Mammary epithelial cell (primary cell): ENCODE measurements around a stretch of chr12.

GRCh38 chr12:56724582-56724910 is 553 bp downstream of the NACA start:
- CAGE, long polyA plus RNA: no peak
- RRBS: 0% methylated on average over 1 of the region's 11 CpGs

DNA sequence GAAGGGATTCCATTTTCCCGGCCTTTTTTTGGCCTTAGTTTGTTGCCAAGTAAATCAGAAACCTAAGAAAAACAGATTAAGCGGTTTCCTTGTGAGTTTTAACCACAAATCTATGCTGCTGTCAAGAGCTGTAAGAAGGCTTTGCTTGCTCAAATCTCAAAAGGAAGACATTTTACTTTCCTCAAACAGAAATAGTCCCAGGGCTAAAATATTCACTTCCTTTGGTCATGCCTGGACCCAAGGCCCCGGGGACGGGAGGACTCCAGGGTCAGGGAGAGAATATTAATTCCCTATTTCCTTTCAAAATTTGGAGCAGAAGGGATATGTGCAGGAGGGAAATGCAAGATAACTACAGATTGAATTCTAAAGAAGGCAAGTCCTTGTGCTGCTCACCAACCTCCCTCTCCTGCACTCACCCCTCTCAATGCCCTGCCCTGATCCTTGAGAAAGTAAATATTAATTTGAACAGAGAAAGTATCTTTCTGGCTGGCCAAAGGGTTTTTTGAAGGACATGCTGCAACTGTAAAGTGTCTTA is 75.7 kb downstream of the HSD17B6 start:
- CAGE, long polyA plus RNA: no peak
- RRBS: no CpG with 5 or more reads among the region's 4 CpGs

GRCh38 chr12:56870659-56871050 is 63.6 kb downstream of the SDR9C7 start:
- CAGE, long polyA plus RNA: no peak

DNA sequence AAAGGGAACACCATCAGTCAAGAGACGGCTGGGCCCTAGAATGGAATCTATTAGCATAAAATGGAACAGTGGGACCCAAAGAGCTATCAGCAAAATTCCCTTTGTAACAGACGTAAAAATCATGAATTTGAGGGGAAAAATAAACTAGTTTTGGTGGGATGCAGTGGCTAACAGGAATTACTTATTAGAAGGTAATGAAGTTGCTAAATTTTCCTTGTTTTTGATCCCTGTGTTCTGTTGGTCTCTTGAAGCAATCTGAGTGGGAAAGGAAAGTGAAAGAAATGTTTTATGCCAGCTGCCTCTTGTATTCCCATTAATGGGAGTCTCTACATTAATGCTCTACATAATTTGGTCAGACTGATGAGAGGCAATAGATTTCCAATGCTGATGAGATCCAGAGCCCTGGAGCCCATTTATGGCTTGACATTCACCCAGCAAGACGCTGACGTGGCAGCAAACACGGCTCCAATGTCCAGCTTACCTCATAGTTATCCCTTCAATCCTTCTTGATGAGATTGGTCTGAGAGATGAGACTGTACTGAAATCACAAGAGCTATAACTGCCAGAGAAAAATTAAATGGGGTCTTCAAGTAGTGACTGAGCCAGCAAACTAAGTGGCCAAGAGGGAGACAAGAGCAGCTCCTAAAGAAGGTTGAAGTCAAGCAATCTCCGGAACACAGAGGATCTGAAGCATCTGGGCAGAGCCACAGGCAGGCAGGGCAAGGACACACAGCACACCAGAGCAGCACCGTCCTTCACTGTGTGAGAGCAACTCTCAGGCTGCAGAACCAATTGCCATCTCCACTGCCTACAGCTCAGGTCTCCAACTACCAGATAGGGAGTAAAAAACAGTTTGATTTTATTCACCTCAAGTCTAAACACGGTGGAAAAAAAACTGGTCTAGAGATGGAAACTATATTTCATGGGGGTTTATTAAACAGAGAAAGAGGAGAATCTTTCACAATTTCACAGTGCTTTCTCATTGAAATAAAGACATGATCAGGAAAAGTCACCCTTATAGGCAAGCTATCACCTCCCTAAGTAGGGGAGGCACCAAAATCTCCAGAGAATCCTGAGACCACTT is 7.2 kb upstream of the MYO1A start:
- CAGE, long polyA plus RNA: no peak
- RRBS: no CpG with 5 or more reads among the region's 8 CpGs

GRCh38 chr12:57094456-57095330 is 5.8 kb downstream of the NAB2 start:
- CAGE, long polyA plus RNA: no peak
- RRBS: 53% methylated on average over 3 of the region's 13 CpGs

DNA sequence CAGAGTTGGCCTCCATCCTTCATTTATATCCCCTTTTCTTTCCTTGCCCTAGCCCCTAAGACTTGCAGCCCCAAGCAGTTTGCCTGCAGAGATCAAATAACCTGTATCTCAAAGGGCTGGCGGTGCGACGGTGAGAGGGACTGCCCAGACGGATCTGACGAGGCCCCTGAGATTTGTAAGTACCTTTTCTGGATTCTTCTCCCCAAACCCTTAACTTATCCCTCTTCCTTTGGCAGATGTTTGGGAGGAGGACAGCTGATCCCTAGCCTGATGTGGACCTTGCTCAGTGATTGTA is 10.1 kb downstream of the LRP1 start:
- CAGE, long polyA plus RNA: no peak
- RRBS: no CpG with 5 or more reads among the region's 5 CpGs

- CAGE, long polyA plus RNA: no peak
- RRBS: no CpG with 5 or more reads among the region's 18 CpGs
Measured at GRCh38 chr12:57184588-57185242, 31.9 kb upstream of the NXPH4 start.

DNA sequence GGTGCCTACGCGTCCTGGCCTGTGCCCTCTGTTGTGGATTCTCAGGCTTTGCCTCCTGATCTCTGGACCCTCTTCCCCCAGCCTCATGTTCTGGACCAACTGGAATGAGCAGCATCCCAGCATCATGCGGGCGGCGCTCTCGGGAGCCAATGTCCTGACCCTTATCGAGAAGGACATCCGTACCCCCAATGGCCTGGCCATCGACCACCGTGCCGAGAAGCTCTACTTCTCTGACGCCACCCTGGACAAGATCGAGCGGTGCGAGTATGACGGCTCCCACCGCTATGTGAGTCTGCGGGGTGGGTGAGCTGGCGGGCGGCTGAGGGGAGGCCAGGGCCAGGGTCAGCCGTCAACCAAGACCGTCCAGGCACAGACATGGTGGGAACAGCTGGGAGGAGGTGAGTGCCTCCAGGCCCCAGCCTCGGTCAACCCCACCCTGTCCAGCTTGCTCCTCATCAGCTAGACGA is 25.8 kb upstream of the NXPH4 start:
- CAGE, long polyA plus RNA: no peak
- RRBS: no CpG with 5 or more reads among the region's 24 CpGs

DNA sequence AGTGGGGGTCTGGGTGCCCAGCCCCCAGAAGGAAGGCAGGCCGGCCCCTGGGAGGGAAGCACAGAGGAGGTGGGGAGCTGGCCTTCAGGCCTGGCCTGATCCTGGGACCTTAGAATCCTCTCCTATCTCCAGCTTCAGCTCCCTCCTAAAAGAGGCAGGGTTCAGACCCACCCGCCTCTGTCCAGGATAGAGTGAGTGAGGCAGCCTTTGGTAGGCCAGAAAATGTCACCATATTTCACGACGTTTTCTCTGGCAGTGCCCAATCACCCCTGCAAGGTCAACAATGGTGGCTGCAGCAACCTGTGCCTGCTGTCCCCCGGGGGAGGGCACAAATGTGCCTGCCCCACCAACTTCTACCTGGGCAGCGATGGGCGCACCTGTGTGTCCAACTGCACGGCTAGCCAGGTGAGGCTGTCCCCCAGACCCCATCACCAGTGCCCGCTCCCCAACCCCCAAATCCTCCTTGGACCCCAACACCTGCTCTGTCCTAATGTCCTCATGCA is 16.9 kb upstream of the NXPH4 start:
- CAGE, long polyA plus RNA: no peak
- RRBS: no CpG with 5 or more reads among the region's 9 CpGs

DNA sequence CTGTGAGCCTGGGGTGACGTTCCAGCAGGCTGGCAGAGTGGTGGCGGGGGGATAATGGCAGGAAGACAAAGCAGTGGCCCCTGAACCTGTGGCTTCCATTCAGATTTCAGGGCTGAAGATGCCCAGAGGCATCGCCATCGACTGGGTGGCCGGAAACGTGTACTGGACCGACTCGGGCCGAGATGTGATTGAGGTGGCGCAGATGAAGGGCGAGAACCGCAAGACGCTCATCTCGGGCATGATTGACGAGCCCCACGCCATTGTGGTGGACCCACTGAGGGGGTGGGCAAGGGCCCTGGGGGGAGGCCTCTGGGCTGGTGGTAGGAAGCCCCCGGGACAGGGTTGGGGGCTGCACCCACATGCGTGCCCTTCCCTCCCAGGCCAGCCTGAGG is 8.7 kb upstream of the NXPH4 start:
- CAGE, long polyA plus RNA: no peak
- RRBS: no CpG with 5 or more reads among the region's 18 CpGs

- CAGE, long polyA plus RNA: no peak
- RRBS: 26% methylated on average over 3 of the region's 54 CpGs
Measured at GRCh38 chr12:57240941-57242016, 4.4 kb upstream of the NDUFA4L2 start.

DNA sequence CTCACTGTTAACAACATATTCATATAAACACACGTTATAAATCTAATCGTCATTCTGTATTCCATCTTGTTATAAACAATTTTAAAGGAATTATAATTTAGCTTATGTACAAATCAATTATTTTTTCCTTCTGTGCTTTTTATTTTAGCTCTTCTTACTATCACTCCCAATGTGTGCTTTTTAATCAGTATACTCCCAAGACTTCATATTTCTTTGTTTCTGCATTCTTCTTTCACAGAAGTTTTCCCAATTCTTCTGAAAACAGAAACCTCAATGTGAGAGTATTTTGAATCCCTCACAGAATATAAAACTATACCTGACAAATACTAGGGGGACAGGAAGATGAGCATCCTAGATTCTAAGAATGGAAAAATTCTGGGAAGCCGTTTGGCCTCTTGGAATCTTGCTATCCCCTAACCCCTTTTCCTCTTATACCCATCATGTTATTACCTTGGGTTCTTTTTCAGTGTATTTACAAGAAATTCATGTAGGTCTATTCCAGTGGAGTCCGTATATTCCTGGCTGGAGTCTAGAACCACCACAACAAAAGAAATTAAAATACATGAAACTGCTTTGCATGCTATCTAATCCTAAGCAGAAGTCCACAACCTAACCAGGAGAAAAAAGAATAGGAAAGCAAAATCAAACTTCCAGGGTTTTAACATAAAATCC is 46.8 kb upstream of the STAC3 start:
- CAGE, long polyA plus RNA: no peak
- RRBS: no CpG with 5 or more reads among the region's 4 CpGs

DNA sequence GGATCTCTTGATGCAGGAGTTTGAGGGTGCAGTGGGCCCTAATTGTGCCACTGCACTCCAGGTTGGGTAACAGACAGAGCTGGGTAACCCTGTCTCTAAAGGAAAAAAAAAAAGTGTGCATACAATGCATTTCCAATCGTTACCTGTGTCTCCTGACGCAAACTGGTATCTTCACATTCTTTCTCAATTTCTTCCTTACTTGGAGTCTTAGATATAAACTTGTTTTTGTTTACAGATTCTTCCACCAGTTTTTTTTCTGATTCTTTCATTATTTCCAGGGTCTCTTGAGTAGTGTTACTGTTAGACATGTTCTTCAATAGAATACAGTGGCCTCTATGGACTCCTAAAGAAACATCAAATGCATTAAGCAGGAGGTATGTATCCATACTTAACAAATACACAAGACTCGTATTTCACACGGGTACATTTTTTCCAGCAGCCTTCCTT is 59.2 kb upstream of the STAC3 start:
- CAGE, long polyA plus RNA: no peak
- RRBS: no CpG with 5 or more reads among the region's 4 CpGs

DNA sequence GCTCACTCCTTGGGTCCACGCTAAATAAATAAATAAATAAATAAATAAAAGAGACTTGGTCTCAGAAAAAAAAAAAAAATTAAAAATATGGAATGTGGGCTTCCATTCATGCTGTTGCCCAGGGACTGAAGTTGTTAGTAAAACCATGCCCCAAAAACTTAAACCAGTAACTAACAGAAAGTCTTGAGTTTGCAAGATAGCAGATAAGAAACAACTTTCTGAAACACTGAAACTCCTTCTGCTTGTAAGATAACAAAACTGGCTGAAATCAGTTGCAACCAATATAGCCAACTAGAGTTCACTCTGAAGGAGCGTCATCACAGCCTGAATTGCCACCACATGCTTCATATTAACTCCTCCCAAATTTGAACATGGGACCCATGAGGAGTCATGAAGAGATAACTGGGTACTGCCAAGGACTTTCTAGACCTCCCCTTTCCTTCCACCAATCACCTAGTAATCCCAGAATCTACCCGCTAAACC is 53.7 kb downstream of the R3HDM2 start:
- CAGE, long polyA plus RNA: no peak
- RRBS: no CpG with 5 or more reads among the region's 3 CpGs

DNA sequence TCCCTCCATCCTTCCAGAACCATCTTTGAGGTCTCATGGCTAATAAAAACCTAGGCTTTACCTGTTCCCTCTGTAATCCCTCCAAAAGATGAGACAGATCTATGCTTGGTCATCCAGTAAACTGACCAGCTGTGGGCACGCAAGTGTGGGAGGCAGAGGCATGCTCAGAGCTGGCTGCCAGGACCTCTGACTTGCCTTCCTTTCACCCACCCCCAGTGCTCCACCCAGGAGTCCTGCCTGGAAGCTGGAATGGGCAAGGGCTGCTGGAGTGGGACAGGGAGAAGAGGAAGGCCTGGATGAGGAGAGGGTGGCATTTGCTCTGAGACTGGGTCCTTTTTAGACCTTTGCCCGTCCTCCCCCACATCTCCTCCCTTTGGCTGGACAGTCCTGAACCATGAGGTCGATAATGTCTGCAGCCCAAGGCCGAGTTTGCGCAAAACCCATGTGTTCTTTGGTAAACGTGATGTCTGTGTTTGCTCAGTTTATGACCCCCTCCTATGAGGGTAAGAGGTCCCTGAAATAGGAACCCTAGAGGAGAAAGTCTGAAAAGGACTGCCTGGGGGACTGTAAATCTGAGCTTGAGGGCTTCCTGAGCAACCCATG is 3.9 kb upstream of the INHBE start:
- CAGE, long polyA plus RNA: no peak
- RRBS: no CpG with 5 or more reads among the region's 6 CpGs

- CAGE, long polyA plus RNA: no peak
- RRBS: 31% methylated on average over 3 of the region's 18 CpGs
Measured at GRCh38 chr12:57488214-57489303, 691 bp downstream of the MARS1 start.

GRCh38 chr12:57515654-57516210 is 4.6 kb downstream of the DDIT3 start:
- CAGE, long polyA plus RNA: no peak
- RRBS: no CpG with 5 or more reads among the region's 5 CpGs

- CAGE, long polyA plus RNA: no peak
- RRBS: no CpG with 5 or more reads among the region's 15 CpGs
Measured at GRCh38 chr12:57525950-57527170, 3.7 kb downstream of the MBD6 start.

DNA sequence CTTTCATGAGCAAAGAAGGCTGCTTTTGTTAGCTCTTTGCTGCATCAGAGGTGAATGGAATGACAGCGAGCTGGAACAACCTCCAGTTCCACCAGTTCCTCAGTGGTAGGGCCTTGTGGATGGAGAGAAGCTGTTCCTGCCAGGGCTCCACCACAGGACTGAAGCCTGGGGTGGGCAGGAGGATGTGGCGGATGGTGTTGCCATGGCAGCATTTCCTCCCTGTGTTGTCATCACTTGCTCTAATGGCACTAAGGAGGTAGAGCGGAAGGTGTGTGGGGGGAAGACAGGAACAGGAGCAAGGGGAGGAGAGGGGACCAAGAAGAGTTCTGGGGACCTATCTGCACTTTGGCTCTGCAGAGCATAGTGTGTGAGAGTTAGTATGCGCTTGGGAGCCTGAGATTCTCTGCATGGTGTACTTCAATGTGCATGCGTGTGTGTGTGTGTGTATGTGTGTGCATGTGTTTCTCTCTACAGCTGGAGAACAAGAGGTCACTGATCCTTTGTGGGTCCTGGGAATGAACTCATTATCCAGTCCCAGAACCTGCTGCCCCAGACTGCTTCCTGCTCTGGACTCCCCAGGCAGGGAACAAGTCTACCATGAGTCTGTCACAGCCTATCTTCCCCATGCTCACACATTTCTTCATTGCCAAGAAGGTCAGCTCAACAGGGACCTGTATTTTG is 2.6 kb upstream of the AGAP2 start:
- CAGE, long polyA plus RNA: no peak
- RRBS: no CpG with 5 or more reads among the region's 5 CpGs

- CAGE, long polyA plus RNA: no peak
- RRBS: no CpG with 5 or more reads among the region's 27 CpGs
Measured at GRCh38 chr12:57744250-57744952, 438 bp upstream of the TSPAN31 start.